REH cell (cell line): ENCODE measurements around the genes MAGEB1 and TASL.

DNA sequence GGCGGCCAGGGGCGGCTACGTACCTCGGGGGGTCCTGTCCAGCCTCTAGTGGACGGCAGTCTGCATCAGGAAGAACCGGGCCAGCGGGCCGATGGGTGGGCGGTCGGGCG lies 2.3 kb downstream of the KLHL15 start:
- PRO-cap: no peak

DNA sequence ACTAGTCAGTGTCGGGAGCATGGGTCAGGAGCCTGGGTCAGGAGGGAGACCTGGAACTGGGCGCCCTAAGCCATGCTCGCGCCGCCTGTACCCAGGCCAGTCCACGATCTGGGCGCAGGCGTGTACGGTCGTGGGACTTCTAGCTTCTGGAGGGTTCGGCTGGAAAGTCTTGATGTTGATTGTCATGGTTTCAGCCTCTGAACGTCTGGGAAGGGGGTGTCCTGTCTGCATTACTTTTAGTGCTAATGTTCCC lies 281 bp downstream of the EIF2S3 start:
- PRO-cap: no peak

DNA sequence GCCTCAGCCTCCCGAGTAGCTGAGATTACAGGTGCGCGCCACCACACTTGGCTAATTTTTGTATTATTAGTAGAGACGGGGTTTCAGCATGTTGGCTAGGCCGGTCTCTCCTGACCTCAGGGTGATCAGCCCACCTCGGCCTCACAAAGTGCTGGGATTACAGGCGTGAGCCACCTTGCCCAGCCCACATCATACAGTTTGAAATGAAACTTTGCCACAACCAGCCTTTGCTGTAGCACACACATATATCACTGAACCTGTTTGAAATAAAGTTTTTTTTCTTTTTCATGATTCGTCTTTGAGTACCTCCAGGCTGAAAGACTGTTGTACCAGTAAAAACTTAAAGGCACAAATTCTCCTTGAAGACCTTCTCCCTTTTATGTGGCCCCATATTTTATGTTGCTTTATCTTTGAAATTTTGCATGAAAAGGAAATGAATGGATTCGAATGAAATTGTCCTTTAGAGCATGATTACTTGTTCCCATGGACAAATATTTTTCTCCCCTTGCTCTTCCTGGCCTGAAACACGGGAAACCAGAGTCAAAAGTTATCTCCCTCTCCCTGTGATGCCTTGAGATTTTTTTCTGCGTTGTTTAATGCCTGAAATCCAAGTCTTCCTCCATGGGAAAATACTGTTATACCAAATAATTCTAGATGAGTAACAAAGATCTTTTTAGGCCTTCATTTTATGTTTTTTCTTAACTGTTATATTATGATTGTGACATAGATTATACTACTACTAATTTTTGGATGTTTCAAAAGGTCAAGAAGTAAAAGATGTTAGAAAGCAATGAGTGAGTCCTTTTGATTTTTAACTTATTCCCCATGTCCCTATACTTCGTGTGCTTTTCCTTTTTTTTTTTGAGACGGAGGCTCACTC lies 22.7 kb downstream of the EIF2S3 start:
- PRO-cap: no peak

GRCh38 chrX:24196728-24197376 lies 47.3 kb downstream of the ZFX start:
- PRO-cap: no peak

DNA sequence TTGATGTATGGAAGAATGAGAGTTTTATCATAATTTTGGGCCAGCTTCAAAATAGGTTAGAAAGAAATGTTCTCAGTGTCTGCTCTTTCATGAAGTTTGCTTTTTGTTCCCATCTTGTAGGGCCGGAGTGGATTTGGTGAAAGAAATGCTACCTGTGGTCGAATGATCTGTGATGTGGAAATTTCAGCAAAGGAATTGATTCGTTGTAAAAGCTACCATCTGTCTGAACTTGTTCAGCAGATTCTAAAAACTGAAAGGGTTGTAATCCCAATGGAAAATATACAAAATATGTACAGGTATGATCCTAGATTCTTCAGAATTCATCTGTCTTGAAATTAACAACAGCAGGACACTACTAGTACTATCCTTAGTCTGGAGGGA lies 45.5 kb downstream of the POLA1 start:
- PRO-cap: no peak

DNA sequence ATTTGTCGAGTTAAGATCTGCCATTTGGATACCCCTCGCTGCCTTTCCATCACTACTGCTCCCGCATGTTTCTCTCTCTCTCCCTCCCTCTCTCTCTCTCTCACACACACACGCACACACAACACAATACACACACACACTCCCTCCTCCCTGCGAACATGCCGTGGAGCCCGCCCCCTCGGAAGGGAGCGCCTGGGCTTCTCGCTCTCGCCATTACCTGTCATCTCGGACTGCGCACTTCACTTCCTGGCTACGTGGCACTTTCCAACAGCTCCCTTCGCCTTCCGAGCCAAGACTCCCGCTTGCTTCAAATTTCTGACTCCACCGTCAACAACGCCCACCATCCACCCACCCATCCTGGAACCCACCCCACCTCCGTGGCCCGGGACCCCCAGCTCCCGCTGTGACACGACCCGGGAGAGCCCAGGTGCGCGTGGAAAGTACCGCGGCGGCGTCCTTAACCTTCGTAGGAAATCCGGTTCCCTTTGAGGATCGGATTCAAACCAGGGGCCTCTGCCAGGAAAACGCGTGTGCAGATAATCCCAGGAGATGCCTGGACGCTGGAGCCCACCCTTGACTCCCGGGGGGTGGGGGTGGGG lies 12.6 kb downstream of the ARX start:
- PRO-cap: no peak

GRCh38 chrX:30246514-30247532 lies at the start of gene MAGEB1:
MAGEB1 (plus strand) TSS chrX:30247146.
- PRO-cap: no peak

DNA sequence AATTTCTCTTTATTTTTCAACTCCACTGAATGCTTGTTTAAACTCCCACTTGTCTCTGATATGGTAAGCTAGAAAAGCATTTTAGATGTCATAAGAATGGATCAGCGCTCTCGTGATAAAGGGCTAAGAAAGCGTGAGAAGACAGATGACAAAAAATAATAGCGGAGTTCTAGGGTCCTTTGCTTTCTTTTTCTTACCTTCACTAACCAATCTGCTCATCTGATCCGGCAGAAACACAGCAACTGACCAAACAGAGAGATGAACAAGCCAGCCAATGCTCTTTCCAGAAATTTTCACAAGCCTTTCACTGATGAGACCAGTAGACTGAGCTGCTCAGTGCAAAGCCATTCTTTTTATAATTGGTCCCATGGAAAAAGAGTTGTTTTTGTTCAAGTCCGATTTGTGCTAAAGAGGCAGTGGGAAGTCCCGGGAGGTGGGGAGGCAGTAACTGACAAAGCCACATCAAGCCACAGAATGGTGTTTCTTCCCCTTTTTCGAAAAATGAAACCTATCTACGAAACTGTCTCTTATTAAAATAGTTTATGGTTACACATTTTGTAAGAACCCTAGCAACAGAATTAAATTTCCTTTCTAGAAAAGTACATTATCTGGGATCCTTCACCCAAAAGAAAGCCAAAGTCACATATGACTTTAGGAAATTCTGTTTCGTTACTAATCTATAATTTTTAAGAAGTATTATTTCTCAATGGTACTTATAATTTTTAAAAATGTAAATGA lies at the start of gene TASL:
Gene TASL (minus strand): TSS at position 326 of the 738 bp plus-strand sequence.
- PRO-cap: bidirectional peak, plus-strand start at position 416 of the sequence, minus-strand start at position 357 of the sequence

DNA sequence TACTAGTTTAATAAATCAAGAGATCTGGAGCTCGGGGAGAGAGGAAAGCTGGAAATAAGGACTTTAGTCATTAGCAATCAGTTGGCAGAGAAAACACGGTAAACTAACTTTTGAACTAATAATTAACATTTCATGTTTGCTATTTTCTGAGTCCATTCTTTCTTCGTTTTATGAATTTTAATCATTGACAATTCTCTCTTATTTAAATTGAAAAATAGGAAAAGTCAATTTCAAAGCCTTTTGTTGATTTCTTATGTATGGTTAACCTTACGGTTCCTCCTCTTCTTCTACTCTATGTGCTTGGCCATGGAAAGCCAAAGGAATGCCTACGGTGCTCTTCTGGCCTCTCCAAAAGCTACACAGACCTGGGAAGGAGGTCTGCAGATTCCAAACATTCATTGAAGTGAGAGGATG lies 862.9 kb upstream of the FTHL17 start:
- PRO-cap: no peak

- PRO-cap: no peak
Measured at GRCh38 chrX:33104283-33104673, 107.1 kb downstream of the DMD start.

DNA sequence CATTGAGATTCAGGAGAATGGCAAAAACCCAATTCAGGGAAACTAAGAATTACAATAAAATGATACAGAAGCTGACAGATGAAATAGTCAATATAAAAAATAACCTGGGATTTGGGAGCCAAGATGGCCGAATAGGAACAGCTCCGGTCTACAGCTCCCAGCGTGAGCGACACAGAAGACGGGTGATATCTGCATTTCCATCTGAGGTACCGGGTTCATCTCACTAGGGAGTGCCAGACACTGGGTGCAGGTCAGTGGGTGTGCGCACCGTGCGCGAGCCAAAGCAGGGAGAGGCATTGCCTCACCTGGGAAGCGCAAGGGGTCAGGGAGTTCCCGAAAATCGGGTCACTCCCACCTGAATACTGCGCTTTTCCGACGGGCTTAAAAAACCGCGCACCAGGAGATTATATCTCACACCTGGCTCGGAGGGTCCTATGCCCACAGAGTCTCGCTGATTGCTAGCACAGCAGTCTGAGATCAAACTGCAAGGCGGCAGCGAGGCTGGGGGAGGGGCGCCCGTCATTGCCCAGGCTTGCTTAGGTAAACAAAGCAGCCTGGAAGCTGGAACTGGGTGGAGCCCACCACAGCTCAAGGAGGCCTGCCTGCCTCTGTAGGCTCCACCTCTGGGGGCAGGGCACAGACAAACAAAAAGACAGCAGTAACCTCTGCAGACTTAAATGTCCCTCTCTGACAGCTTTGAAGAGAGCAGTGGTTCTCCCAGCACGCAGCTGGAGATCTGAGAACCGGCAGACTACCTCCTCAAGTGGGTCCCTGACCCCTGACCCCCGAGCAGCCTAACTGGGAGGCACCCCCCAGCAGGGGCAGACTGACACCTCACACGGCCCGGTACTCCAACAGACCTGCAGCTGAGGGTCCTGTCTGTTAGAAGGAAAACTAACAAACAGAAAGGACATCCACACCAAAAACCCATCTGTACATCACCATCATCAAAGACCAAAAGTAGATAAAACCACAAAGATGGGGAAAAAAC lies 241.7 kb downstream of the TMEM47 start:
- PRO-cap: no peak

DNA sequence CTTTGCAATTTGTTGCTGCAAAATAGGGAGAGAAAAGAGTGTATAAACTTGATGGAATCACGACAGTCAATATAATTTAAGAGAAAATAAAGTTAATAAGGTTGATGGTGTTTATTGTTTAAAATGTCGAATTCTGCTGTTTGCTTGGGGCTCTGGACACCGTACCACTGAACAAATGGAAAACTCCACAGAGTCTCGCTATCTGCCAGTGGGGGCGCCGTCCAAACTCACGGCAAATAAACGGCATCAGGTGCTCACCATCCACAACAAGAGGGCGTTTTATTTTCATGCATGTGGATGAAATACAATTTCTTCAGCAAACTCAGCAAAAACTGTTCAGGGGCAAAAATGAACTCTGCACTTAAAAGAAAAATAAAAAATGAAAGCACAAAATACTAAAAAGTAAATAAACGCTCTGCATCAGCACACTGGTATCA lies 46.6 kb upstream of the FAM47C start:
- PRO-cap: no peak

DNA sequence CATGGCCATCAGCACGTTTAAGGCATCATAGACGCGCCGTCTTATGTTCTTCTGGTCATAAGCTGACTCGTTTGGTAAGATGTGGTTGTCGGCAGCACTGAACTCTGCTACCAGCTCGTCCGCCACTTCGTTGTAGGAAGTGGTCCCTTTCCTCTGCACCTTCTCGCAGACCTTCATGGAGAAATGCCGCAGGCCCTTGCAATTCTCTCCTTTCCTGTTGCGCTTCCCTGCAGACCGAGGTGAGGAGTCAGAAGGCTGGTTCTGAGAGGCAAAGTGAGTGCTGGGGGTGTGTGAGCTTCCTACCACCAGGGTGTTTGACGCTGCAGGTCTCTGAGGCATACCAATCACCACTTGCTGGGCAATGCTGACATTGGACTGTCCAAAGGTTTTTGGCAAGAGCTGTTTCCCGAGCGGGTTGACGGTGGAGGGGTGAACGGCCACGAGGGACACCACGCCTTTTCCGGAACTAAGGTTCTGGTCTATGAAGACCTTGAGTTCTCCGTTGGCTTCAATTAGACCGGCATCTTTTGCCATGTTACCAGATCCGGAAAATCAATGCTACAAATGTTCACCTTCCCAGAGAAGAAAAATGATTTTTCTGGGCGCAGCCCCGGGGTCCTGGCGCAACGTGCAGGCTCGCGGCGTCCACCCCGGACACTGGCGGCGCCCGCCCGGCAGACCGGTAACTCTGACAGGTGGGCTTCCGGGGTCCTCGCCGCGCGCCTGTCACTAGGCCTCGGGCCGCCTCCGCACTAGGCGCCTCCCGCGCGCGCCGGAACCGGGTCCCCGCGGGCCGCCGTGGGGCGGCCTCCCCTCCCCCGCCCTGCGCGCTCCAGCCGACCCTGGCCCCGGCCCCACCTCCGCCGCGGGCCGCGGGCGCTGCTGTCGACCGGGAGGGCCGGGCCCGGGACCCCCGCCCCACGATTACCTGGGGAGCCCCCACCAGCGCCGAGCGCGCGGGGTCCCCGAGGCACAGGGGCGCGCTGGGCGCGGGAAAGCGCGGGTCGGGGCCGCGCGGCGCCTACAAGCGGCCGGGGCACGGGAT lies 45.0 kb upstream of the FAM47C start:
- PRO-cap: no peak

DNA sequence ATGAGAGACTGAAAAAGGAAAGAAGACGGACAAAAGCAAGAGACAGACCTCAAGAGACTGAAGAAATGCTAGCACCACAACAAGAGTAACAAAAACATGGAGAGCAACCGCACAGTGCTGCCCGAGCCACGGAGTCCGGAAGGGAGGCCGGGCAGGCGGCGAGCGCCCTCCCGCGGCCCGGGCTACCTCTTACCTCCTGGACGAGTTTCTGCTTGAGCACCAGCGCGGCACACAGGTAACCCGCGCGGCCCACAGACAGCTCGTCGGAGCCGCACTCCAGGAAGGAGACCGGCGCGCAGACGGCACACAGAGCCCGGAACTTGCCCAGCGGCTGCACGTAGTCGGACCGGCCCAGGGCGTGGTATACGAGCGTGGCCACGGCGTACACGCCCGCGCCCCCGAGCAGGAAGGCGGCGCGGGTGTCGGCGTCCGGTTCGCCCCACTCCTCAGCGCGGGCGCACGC lies 22.8 kb upstream of the FAM47C start:
- PRO-cap: no peak

GRCh38 chrX:37811949-37812523 lies 32.2 kb downstream of the CYBB start:
- PRO-cap: no peak

DNA sequence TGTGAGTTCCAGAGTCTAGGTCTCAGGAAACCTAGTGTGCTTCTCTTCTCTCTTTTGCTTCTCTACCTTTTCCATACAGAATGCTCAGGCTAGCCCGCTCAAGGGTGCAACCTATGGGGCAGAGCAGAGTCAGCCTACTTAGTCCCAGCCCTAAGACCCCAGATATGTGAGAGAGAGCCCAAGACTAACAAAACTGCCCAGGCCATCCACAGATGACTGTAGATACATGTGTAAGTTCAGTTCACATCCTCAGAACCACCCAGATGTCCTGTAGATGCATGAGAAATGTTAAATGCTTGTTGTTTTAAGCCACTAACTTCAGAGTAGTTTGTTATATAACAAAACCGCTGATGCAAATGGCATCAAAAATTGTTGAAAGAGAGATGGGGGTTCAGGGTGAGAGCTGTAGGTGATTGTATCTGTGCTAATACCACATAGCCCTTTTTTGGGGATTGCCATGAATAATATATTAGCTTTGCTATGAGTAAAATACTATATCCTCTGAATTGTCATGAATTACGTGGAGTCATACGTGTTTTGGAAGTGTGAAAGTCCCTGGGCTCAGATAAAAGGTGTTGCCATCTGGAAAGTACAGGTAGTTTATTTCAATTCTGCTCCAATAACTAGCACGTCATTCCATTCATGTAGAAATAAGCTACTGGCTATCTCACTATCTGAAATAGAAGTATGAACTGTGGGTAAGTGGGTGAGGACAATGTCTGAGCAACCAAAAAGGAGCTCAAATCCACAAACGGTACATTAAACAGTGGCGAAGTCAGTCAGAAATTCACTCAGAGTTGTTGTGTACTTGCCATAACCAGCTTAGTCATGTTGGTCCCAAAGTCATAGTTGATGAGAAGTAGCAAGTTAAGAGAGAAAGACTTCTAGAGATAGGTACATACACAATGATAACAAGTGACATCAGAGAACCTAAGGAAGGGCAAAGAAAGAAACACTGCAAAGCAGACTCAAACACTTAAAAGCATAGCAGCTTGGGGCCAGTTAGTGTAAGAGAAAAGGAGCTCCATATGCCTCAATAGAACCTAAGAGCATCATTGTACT lies 30.6 kb downstream of the DYNLT3 start:
- PRO-cap: unidirectional peak, plus-strand start at position 979 of the sequence

- PRO-cap: unidirectional peak, plus-strand start at chrX:37817800
Measured at GRCh38 chrX:37817545-37817984, 29.8 kb downstream of the DYNLT3 start.

DNA sequence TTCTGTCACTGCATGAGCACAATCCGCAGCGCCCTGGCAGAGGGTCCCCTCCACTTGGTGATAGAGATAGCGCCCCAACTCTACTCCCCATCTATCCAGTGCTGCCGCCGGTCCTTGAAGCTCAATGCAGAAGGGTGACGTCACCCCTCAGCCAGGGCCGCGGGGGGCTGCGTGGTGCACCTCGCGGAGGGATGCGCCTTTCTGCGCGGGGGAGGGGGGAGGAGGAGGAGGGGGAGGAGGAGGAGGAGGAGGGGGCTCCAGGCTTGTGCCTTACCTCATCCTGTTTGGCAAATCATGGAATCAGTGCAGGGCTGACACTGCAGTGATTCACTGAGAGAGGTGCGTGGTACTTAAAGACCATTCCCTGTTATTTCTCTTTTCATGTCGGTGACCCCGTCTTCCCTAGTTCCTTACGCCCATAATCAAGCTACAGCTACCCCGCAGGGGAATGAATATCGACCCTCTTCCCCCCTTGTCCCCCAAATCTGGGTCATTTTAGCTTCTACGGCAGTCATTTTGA lies 1.1 kb downstream of the TSPAN7 start:
- PRO-cap: no peak

DNA sequence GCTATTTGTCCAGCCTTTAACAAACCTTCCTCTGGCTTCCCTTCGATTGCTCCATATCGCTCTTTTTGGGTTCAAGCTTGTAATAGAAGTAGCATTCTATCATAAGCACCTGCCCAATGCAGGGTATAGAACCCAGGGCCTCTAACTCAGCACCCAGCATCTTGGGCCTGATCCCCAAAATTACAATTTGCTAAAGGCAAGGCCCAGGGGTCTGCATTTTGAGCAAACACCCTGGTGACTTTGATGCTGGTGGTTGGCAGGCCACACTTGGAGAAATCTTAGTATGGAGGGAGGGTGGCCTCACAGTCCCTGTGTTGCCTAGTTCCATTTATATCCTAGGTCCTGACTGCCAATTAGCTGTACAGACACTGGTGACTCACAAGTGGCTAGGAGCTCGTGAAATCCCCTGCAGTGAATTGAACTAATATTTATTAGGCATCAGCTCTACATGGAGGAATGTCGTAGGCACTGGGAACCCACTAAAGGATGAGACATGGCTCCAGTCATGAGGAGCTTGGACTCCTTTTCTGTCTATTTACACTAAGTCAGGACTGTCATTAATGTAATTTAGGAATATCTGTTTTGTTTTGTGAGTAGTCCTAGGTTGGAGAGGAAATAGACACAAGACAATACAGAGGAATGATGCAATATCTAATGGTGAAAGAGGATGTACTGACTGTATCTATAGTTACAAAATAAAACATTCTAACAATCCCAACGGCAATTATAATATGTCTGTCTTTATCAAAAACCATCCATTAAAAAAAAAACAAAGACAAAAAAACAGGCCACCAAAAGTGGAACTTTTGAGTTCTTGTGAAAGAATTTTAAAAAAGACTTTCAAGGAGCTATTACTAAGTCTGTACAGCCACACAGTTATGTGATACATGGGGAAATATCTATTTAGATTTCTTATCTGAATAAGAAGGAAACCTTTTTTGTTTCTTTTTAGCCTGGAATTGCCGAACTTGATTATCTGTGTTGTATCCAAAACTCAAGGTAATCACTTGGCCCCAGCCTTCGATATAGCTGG lies 67.7 kb downstream of the MID1IP1 start:
- PRO-cap: unidirectional peak, minus-strand start at position 562 of the sequence

DNA sequence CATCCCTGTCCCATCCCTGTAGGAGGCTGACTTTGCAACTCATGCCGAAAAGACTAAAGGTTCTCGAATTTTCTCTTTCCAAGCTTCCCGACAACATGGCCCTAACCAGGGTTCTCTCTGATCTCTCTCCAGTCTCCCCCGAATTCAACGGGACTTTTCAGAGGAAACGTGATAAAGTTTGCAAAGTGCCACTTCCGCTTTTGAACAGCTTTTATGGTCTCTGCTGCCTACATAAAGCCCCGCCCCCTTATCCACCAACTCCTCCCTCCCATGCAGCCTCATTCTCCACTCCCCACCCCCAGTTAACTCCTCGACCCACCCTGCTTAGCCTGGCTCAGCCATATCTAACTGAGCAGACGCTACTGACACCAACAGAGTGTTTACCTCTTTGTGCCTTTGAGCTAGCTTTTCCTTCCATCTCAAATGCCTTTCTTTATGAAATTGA lies 606.3 kb downstream of the BCOR start:
- PRO-cap: bidirectional peak, plus-strand start at position 341 of the sequence, minus-strand start at position 187 of the sequence